ENCODE measurements around a stretch of chr3.

- PRO-cap, result no peak
CAGE:
- cytosol, long polyA minus RNA, result start-site peak on the minus strand at chr3:37053213-37053252, 6 reads; start-site peak on the minus strand at chr3:37053348-37053503, 6 reads
- cytosol, long polyA plus RNA, result no peak
- long polyA plus RNA, result no peak
- nucleus, long polyA minus RNA, result no peak
- nucleus, long polyA plus RNA, result start-site peak on the minus strand at chr3:37053215-37053251, 94 and 121 reads in 2 replicates; start-site peak on the minus strand at chr3:37053311-37053352, 130 and 100 reads in 2 replicates
These were observed 60.0 kb downstream of the MLH1 start for GRCh38 chr3:37052935-37054079.

DNA sequence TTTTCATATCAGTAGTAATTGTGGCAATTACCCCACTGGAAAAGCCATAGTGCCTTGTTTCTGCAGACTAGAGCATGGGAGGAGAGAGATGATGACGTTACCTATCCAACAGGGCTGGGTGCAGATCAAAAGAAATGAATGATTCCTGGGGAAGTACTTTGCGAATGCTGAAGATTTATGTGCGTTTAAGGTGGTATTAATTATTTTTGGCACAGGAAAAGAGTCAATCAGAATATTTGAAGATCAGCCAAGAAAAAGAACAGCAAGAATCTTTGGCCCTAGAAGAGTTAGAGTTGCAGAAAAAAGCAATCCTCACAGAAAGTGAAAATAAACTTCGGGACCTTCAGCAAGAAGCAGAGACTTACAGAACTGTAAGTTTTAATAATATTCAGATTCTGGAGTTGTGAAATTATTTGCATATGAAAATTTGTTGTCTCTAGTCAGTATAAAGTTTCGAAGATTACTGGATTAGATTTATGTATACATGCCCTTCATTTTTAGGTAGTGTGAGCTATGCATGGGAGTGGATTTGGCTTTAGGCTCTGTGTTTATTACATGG lies 78.5 kb downstream of the GOLGA4 start:
- PRO-cap, result no peak
CAGE:
- cytosol, long polyA minus RNA, result start-site peak on the plus strand centred at position 318 of the sequence, 84 bp wide, 12 reads
- cytosol, long polyA plus RNA, result no peak
- long polyA plus RNA, result no peak
- nucleus, long polyA minus RNA, result no peak
- nucleus, long polyA plus RNA, result no peak

DNA sequence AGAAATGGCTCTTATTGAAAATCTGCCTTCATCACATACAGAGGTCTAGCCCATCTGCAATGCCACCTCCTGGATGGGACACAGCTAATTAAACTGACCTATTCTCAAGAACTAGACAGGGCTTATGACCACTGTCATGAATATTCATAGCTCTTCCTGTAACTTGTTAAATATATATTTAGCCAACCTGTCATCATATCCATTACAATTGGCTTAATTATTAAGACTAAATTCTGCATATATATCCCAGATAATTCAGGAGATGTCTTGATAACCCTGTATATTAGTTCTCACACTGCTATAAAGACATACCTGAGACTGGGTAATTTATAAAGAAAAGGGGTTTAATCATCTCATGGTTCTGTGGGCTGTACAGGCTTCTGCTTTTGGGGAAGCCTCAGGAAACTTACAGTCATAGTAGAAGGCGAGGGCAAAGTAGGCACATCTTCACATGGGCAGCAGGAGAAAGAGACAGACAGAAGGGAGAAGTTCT lies 74.9 kb upstream of the ITGA9 start:
- PRO-cap, result no peak
CAGE:
- cytosol, long polyA minus RNA, result no peak
- cytosol, long polyA plus RNA, result no peak
- long polyA plus RNA, result no peak
- nucleus, long polyA minus RNA, result no peak
- nucleus, long polyA plus RNA, result no peak

GRCh38 chr3:37467270-37467632 lies 15.3 kb downstream of the ITGA9 start:
- PRO-cap, result no peak
CAGE:
- cytosol, long polyA minus RNA, result no peak
- cytosol, long polyA plus RNA, result no peak
- long polyA plus RNA, result no peak
- nucleus, long polyA minus RNA, result no peak
- nucleus, long polyA plus RNA, result no peak

GRCh38 chr3:37533295-37533784 lies 81.4 kb downstream of the ITGA9 start:
- PRO-cap, result no peak
CAGE:
- cytosol, long polyA minus RNA, result no peak
- cytosol, long polyA plus RNA, result no peak
- long polyA plus RNA, result no peak
- nucleus, long polyA minus RNA, result no peak
- nucleus, long polyA plus RNA, result no peak

DNA sequence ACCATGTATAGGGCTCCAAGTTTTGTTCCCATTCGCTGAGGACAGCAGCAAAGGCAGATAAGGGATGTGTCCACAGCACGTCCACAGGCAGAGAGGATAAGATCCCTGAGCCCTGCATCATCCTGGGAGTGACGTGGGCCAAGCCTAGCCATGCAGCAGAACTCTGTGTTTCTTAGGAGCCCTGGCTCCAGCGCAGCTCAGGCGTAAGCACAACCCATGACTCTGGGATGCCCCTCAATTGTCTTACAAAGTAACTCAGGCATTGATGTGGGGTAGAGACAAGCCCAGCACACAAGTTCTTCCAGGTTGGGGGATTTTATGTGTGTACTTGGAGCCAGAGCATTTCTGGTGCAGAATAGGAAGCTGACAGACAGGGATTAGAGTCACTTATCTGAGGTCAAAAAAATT lies 194.3 kb upstream of the CTDSPL start:
- PRO-cap, result no peak
CAGE:
- cytosol, long polyA minus RNA, result no peak
- cytosol, long polyA plus RNA, result no peak
- long polyA plus RNA, result no peak
- nucleus, long polyA minus RNA, result no peak
- nucleus, long polyA plus RNA, result no peak

DNA sequence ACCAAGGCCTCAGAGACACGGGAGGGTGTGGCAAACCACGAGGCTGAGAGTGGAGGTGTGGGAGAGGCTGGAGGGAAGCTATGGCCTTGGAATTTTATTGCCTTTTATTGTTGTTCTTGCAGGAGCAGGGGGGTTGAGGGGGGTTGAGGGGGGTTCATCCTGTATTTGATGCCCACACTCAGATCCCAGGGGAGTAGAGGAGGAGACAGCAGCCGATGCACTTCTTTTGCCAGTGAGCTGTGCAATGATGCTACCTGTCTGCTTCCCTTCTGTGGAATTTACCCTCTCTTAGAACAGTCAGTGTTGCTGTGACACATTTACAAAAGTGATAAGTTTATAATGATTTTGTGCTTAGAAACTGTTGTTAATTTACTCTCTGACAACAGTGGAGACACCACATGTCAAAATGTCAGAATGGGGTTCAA lies 75.8 kb upstream of the CTDSPL start:
- PRO-cap, result no peak
CAGE:
- cytosol, long polyA minus RNA, result no peak
- cytosol, long polyA plus RNA, result no peak
- long polyA plus RNA, result no peak
- nucleus, long polyA minus RNA, result no peak
- nucleus, long polyA plus RNA, result no peak

DNA sequence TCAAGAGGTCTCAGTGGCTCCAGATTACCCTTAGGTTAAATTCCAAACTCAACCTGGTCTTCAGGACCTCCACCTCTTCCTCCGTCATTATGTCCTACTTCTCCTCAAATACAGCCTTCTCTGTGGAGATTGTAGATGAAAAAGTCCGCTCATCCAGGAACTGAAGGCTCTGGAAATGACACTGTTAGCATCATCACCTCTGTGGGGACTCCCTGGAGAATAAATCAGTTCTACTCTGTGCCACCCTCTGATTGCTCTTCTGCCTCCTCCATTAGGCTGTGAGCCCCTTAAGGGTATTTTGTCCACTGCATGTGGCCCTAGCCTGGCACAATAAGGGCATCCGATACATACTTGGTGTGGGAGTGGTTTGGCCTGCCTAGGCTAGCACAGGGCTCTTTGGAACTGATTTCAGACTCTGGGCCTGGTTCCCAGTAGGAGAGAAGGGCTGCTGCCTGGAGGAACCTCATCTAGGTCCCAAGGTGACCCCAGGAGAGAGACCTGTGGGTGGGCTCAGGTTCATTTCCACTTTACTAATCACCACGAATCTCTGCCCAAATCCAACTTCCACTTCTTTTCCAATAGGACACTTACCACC lies 5.4 kb upstream of the CTDSPL start:
- PRO-cap, result no peak
CAGE:
- cytosol, long polyA minus RNA, result no peak
- cytosol, long polyA plus RNA, result no peak
- long polyA plus RNA, result no peak
- nucleus, long polyA minus RNA, result no peak
- nucleus, long polyA plus RNA, result no peak

DNA sequence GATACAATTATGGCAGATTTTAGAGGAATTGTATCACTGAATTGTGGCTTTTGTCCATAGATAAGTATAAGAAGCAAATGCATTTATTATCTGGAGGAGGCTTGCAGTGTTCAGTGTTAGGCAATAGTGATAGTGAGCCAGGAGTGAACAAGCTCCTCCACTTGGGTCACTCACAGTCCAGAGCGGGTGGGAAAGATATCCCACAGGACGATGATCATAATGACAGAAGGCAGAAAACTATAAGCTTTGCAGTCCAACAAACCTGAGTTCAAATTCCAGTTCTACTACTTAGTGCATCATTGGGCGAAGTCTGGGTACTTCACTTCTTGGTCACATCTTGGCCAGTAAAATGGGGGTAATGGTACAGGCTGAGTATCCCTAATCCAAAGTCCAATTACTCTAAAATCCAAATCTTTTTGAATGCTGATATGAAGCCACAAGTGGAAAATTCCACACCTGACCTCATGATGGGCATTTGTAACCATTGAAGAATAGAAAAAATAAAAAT lies 63.9 kb upstream of the VILL start:
- PRO-cap, result no peak
CAGE:
- cytosol, long polyA minus RNA, result no peak
- cytosol, long polyA plus RNA, result no peak
- long polyA plus RNA, result no peak
- nucleus, long polyA minus RNA, result no peak
- nucleus, long polyA plus RNA, result no peak

DNA sequence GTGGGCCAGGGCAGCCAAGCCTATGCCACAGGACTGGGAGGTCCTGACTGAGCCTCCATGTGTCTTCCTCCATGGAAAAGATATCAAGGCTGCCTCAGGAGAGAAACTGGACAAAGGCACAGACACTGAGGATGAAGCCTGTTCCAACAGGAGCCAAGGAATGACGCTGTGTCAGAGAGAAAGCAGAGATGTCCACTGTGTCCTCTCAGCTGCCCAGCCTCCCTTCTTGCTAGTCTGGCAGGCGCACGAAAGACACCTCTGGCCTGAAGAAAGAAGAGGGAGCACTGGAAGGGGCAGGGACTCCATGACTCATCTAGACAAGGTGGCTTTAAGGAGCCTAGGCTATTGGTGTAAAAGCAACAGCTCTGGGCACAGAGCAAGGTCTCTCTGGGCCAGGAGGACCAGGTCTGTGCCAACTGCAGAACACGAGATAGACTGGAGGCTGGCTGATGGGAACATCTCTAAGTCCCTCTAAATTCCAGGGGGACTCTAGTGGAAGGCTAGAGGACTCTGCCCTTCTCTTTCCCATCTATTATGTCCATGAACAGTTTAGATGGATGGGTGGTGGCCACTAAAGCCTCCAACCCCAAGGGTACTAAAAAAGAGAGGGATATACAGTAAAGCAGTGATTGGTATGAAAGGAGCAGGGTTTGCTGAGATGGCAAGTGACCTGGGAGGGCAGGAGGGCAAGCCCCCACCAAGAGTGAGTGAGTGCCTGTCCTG lies 1.3 kb downstream of the PLCD1 start:
- PRO-cap, result no peak
CAGE:
- cytosol, long polyA minus RNA, result no peak
- cytosol, long polyA plus RNA, result no peak
- long polyA plus RNA, result no peak
- nucleus, long polyA minus RNA, result no peak
- nucleus, long polyA plus RNA, result no peak

- PRO-cap, result no peak
CAGE:
- cytosol, long polyA minus RNA, result no peak
- cytosol, long polyA plus RNA, result no peak
- long polyA plus RNA, result no peak
- nucleus, long polyA minus RNA, result no peak
- nucleus, long polyA plus RNA, result no peak
These were observed 534 bp downstream of the PLCD1 start for GRCh38 chr3:38028761-38029454.

GRCh38 chr3:38125247-38126110 lies 11.4 kb downstream of the ACAA1 start:
- PRO-cap, result no peak
CAGE:
- cytosol, long polyA minus RNA, result no peak
- cytosol, long polyA plus RNA, result no peak
- long polyA plus RNA, result no peak
- nucleus, long polyA minus RNA, result no peak
- nucleus, long polyA plus RNA, result no peak

GRCh38 chr3:38454122-38455018 lies 680 bp downstream of the ACVR2B start:
- PRO-cap, result bidirectional peak, plus-strand start at chr3:38454377, minus-strand start at chr3:38454356; bidirectional peak, plus-strand start at chr3:38454875, minus-strand start at chr3:38454514
CAGE:
- cytosol, long polyA minus RNA, result no peak
- cytosol, long polyA plus RNA, result no peak
- long polyA plus RNA, result no peak
- nucleus, long polyA minus RNA, result no peak
- nucleus, long polyA plus RNA, result no peak

- PRO-cap, result no peak
CAGE:
- cytosol, long polyA minus RNA, result no peak
- cytosol, long polyA plus RNA, result no peak
- long polyA plus RNA, result no peak
- nucleus, long polyA minus RNA, result no peak
- nucleus, long polyA plus RNA, result start-site peak on the plus strand at chr3:38498787-38499630, 92 and 38 reads in 2 replicates
These were observed 2.9 kb downstream of the EXOG start for GRCh38 chr3:38498738-38499650.

DNA sequence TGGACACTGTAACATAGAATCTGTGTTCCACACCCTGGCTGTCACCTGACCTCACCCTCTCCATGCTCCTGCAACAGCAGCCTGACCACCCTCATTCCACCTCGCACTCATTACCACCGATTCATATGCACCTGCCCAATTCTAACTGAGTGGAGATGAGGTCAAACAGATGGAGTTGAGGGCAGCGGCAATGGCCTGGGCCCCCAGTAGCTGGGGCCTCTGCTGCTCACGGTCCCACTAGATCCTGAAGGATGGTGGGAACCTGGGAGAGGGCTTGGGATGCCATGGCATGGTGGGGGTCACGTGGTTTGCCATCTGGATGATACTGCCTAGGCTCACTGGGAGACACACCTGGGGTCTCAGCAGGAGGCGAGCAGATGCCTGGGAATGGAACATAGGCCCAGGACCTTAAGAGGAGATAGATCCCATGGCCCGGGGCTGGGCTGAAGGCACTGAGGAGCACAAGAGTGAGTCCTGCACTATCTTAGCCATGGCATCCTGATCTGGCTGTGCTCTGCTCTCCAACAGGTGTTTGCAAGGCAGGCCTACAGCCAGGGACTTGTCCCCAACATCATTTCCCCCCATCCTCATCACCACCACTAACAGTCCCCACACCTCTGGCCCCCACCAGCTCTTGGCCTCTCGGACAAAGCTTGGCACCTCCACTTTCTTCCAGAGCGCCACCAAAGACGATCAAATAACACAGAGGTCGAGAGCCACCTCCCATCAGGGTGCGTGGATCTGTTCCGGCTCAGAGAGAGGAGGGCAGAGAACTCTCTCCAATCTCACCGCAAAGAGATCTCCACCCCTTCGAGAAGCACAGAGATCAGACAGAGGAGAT lies 1.2 kb downstream of the SCN5A start:
- PRO-cap, result no peak
CAGE:
- cytosol, long polyA minus RNA, result no peak
- cytosol, long polyA plus RNA, result no peak
- long polyA plus RNA, result no peak
- nucleus, long polyA minus RNA, result start-site peak on the minus strand centred at position 522 of the sequence, 193 bp wide, 12 reads
- nucleus, long polyA plus RNA, result no peak

GRCh38 chr3:39080297-39081223 lies 26.9 kb downstream of the GORASP1 start:
- PRO-cap, result no peak
CAGE:
- cytosol, long polyA minus RNA, result no peak
- cytosol, long polyA plus RNA, result no peak
- long polyA plus RNA, result no peak
- nucleus, long polyA minus RNA, result no peak
- nucleus, long polyA plus RNA, result no peak

GRCh38 chr3:39093674-39094131 lies 13.7 kb downstream of the GORASP1 start:
- PRO-cap, result no peak
CAGE:
- cytosol, long polyA minus RNA, result no peak
- cytosol, long polyA plus RNA, result no peak
- long polyA plus RNA, result no peak
- nucleus, long polyA minus RNA, result no peak
- nucleus, long polyA plus RNA, result no peak

DNA sequence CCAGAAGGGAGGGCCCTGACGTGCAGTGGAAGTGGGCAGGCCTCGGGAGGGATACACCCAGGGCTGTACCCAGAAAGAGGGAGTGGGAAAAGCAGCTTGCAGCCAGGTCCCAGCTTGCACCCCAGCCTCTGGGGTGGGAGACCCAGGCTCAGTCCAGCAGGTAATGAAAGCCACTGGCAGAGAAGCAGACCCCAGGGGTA lies 3.6 kb downstream of the GORASP1 start:
- PRO-cap, result no peak
CAGE:
- cytosol, long polyA minus RNA, result no peak
- cytosol, long polyA plus RNA, result no peak
- long polyA plus RNA, result no peak
- nucleus, long polyA minus RNA, result no peak
- nucleus, long polyA plus RNA, result no peak

DNA sequence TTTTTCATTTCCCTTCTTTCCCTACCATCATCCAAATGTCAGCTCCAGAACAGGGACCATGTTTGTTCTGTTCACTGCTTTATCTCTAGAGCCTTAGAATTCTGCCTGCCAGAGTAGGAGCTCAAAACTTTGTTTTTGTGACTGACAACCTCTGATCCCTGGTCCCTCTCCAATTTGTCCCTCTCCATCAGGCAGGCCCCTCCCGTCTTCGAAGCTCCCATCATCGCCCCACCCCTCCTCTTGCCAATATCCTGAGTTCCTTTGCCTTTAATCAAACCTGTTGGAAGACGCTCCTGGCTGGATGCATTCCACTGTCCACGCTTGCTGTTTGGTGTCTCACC lies 1.3 kb downstream of the GORASP1 start:
- PRO-cap, result unidirectional peak, plus-strand start at position 274 of the sequence
CAGE:
- cytosol, long polyA minus RNA, result no peak
- cytosol, long polyA plus RNA, result no peak
- long polyA plus RNA, result no peak
- nucleus, long polyA minus RNA, result no peak
- nucleus, long polyA plus RNA, result no peak

GRCh38 chr3:39106450-39107509 lies 647 bp downstream of the GORASP1 start:
- PRO-cap, result bidirectional peak, plus-strand start at chr3:39106973, minus-strand start at chr3:39106937; bidirectional peak, plus-strand start at chr3:39107246, minus-strand start at chr3:39107168
CAGE:
- cytosol, long polyA minus RNA, result no peak
- cytosol, long polyA plus RNA, result no peak
- long polyA plus RNA, result start-site peak on the minus strand at chr3:39106749-39107628, 350 and 326 reads in 2 replicates
- nucleus, long polyA minus RNA, result start-site peak on the minus strand at chr3:39106535-39106719, 23 reads; start-site peak on the minus strand at chr3:39106962-39107055, 15 reads; start-site peak on the minus strand at chr3:39107139-39107243, 19 reads
- nucleus, long polyA plus RNA, result start-site peak on the minus strand at chr3:39107151-39107243, 24 and 23 reads in 2 replicates

Measured in endothelial cell of umbilical vein (primary cell).